Esophagus muscularis mucosa (tissue), 4 donors: ENCODE data around the gene AKT1S1.

GRCh38 chr19:49493151-49493612, 3.1 kb upstream of the RPS11 start:
- PRO-cap: no peak
- RAMPAGE, long total RNA, 4 experiments: no peak in any of the 4 experiments

DNA sequence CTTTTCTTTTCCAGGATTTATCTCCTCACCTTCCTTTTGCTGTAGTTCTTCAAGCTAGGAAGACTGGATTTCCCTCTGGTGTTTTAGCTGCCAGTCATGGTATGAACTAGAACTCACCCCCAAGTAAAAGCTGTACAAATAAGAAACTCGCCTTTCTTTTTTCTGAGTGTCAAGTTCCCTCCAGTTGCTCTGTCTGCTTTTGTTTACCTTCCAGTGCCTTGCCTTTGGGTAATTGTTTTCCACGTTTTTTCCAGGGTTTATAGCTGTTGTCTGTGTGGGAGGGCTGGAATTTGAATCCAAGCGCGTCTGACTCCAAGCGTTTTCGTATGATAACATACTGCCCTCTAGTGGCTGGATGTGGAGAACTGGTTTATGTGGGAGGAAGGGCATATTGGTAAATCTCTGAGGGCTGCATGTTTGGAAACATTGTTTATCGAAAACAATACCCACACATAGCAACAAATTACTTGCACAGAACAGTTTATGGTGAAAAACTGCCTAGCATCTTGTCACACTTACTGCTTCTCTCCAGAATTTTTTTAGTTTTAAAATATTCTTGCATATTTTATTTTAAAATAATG, 19.1 kb downstream of the RCN3 start:
- PRO-cap: no peak
- RAMPAGE, long total RNA, 4 experiments: no peak in any of the 4 experiments

GRCh38 chr19:49561383-49561719, 19.0 kb downstream of the NOSIP start:
- PRO-cap: no peak
- RAMPAGE, long total RNA, 4 experiments: no peak in any of the 4 experiments

- PRO-cap: unidirectional peak, plus-strand start at chr19:49590255
- RAMPAGE, long total RNA, 4 experiments: no peak in any of the 4 experiments
Measured at GRCh38 chr19:49589963-49590953, 724 bp upstream of the PRR12 start.

DNA sequence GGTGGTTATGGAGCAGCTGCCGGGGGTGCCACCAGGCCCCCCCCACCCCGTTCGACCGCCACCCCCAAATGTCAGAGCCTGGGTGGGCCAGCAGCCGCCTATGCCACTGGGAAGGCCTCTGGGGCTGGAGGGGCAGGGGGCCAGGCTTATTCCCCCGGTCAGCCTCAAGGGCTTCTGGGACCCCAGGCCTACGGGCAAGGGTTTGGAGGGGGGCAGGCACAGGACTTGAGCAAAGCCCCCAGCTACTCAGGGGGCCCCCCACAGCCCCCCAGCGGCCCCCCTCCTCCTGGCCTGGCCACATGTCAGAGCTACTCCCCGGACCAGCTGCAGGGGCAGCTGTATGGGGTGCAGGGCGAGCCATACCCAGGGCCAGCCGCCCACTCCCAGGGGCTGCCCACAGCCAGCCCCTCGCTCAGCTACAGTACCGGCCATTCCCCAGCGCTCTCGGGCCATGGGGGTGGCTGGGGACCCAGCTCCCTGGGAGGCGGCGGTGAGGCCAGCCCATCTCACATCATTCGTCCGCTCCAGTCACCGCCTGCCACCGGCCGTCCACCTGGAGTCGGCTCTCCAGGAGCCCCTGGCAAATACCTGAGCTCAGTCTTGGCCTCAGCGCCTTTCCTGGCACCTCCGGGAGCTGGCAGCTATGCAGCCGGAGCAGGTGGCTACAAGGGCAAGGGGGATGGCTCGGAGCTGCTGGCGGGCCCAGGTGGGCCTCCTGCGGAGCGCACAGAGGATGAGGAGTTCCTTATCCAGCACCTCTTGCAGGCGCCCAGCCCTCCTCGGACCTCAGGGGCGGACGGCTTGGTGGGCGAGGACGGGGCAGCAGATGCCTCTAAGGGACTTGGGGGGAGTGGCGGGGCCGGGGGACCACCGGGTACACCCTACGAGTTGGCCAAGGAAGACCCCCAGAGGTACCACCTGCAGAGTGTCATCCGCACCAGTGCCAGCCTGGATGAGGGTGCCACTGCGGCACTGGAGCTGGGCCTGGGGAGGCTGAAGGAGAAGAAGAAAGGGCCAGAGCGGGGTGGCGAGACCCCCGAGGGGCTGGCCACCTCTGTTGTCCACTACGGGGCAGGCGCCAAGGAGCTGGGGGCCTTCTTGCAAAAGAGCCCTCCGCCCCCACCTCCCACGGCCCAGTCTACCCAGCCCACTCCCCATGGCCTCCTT, 4.9 kb downstream of the PRR12 start:
- PRO-cap: no peak
- RAMPAGE, long total RNA, 4 experiments: no peak in any of the 4 experiments

GRCh38 chr19:49613929-49614487, 23.0 kb downstream of the PRR12 start:
- PRO-cap: no peak
- RAMPAGE, long total RNA, 4 experiments: no peak in any of the 4 experiments

DNA sequence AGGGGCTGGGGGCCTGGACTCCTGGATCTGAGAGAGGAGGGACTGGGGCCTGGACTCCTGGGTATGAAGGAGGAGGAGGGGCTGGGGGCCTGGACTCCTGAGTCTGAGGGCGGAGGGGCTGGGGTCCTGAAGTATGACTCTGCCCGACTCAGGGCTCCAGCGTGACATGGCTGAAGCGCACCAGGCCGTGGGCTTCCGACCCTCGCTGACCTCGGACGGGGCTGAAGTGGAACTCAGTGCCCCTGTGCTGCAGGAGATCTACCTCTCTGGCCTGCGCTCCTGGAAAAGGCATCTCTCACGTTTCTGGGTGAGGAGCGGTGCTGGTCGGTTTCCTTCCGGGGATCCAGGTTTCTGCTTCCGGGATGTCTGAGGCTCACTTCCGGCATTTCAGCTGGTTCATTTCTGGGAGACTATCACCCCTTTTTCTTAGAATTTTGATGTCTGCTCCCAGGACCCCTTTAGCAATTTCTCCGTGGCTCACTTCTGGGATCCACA, 1.2 kb downstream of the CPT1C start:
- PRO-cap: no peak
- RAMPAGE, long total RNA, 4 experiments: no peak in any of the 4 experiments

- PRO-cap: no peak
- RAMPAGE, long total RNA, 4 experiments: no peak in any of the 4 experiments
Measured at GRCh38 chr19:49718423-49718980, 27.6 kb downstream of the CPT1C start.

DNA sequence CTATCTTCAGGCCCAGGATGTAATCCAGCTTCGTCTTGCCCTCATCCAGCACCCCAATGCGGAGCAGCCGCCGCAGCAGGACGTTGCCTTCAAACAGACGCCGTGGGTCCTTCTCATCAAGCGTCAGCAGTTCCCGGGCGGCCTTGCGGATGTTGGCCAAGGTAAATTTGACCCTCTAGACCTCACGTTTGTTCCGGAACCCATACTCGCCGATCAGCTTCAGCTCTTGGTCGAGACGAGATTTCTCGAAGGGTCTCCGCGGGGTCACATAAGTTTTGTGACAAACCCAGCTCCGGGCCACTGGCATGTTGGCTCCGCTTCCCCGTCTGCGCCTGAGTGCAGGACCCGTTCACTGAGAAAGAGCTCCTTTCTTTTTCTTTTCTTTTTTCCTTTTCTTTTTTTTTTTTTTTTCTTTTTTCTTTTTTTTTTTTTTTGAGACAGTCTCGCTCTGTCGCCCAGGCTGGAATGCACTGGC, 28.9 kb downstream of the CPT1C start:
- PRO-cap: no peak
- RAMPAGE, long total RNA, 4 experiments: no peak in any of the 4 experiments

DNA sequence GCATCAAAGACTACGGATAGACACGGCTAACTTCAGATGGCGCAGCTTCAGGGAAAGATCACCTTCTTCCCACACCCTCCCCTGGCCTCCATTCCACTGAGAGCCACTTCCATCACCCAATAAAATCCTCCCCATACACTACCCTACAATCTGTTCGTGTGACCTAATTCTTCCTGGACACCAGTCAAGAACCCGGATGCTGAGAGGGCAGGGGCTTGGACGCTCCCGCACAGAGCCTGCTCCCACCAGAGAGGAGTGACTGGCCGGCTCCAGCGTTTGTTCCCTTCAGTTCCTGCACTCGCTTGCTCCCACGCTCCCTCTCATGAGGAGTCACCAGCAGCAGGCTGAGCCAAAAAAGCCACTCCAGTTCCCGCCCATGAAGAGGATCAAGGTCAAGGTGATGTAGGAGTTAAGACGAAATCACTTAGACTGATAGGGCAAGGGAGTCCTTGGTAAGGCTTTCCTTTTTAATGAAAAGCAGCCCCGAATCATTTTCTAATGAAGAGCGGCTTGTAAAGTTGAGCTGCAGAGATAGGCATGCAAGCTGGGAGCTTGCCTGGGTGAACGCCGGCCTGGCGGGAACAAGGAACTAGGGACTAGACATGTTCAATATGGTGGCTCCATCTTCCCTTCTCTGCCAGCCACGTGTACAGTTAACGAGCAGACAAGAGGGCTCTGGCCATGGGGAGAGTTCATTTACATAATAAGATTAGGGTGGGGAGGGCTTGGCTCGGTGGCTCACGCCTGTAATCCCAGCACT, 35.6 kb downstream of the TSKS start:
- PRO-cap: no peak
- RAMPAGE, long total RNA, 4 experiments: no peak in any of the 4 experiments

- PRO-cap: no peak
- RAMPAGE, long total RNA, 4 experiments: no peak in any of the 4 experiments
Measured at GRCh38 chr19:49802806-49803426, 10.2 kb downstream of the FUZ start.

DNA sequence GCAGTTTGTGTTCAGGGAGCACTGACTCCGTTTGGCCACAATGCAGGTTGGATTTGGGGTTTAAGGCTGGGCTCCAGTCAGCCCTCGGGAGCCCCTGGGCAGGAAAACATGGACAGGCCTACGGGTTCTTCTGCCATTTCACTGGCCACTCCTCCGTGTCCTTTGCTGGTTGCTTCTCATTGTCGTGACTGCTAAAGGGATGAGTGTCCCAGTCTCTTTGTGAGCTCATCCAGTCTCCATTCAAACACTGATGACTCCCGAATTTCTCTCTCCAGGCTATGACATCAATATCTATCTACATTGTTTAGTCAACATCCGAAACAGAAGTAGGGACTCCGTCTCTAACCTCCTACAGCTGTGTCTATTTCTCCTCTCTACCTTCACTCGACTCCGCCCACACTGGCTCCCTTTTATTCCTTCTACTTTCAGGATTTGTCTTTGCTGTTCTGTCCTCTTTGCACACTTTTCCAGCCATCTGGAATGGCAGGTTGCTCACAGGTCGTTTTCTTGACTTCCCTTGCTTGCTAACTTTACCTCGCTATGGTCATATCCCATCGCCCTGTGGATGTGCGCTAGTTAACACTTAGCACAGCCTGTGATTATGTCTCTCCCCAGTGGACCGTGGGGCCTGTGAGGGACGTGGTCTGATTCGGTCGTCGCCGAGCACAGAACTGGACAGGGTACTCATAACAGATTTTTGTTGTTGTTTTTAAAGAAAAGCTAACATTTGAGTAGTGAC, 17.6 kb downstream of the PNKP start:
- PRO-cap: no peak
- RAMPAGE, long total RNA, 4 experiments: no peak in any of the 4 experiments

- PRO-cap: no peak
- RAMPAGE, long total RNA, 4 experiments: no peak in any of the 4 experiments
Measured at GRCh38 chr19:49852026-49852479, 15.3 kb downstream of the PNKP start.

DNA sequence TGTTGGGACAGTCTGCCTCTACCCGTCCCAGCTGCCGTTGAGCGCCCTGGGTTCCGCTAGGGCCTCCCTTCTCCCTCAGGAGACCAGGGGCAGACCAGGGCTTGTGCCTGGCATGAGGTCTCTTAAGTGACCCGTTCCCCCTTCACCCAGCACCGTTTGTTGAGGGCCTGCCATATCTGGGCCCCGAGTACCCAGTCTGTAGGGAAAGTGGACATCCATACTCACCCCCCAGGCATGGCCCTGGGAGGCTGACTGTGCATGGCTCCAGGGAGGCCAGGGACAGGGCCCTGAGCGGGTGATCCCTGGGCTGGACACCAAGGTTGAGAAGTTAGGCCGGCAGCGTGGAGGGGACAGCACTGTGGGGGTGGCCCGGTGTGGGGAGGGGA, 11.4 kb downstream of the PNKP start:
- PRO-cap: no peak
- RAMPAGE, long total RNA, 4 experiments: no peak in any of the 4 experiments

- PRO-cap: bidirectional peak, plus-strand start at chr19:49877702, minus-strand start at chr19:49877330
- RAMPAGE, long total RNA, 4 experiments: start-site peak on the minus strand in 4 of 4 experiments, at chr19:49877290-49877491 at its widest, 24 to 252 reads per replicate
Measured at GRCh38 chr19:49877222-49877584, at the start of gene AKT1S1. Gene AKT1S1 (minus strand): TSS chr19:49877355.

GRCh38 chr19:49916696-49917834, 11.9 kb upstream of the ATF5 start:
- PRO-cap: no peak
- RAMPAGE, long total RNA, 4 experiments: no peak in any of the 4 experiments

DNA sequence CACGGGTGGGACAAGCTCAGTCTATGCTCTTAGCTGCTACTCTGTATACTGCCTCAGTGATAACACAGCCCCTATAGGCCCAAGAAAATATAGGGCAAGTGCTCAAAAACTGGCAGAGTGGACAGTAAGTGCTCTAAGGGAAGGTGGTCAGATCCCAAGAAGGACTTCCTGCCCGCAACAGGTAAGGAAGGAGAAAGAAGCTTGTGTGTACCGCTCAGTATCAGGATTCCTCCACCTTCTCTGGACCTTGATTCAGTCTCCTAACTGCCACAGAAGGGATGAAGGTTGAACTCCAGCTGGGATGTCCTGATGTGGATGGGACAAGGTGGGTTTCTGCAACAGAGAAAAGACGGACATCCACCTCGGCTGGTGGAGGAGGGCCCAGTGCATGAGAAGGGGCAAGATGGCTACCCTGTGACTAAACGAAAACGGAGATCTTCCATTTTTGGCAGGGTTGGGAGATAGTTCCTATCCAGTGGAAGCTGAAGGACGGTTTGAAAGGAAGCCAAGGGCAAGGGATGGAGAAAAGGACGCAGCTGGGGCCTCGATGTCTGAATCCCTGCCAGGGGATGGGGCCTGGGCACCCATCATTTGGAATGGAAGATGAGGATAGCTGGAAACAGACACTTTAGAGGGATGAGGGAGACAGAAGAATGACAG, 1.4 kb upstream of the ATF5 start:
- PRO-cap: no peak
- RAMPAGE, long total RNA, 4 experiments: no peak in any of the 4 experiments

GRCh38 chr19:49952628-49953195, 8.3 kb downstream of the SIGLEC11 start:
- PRO-cap: no peak
- RAMPAGE, long total RNA, 4 experiments: no peak in any of the 4 experiments

- PRO-cap: no peak
- RAMPAGE, long total RNA, 4 experiments: no peak in any of the 4 experiments
Measured at GRCh38 chr19:49972005-49972429, 11.0 kb upstream of the SIGLEC11 start.

- PRO-cap: no peak
- RAMPAGE, long total RNA, 4 experiments: no peak in any of the 4 experiments
Measured at GRCh38 chr19:49988187-49989228, 27.5 kb upstream of the SIGLEC11 start.